ENCODE data around the genes RO60 and CRB1.

- PRO-cap: no peak
- RAMPAGE, long total RNA: no peak
- RRBS: no CpG with 5 or more reads among the region's 7 CpGs
Measured at GRCh38 chr1:192904388-192905003, 95.7 kb downstream of the RGS2 start.

DNA sequence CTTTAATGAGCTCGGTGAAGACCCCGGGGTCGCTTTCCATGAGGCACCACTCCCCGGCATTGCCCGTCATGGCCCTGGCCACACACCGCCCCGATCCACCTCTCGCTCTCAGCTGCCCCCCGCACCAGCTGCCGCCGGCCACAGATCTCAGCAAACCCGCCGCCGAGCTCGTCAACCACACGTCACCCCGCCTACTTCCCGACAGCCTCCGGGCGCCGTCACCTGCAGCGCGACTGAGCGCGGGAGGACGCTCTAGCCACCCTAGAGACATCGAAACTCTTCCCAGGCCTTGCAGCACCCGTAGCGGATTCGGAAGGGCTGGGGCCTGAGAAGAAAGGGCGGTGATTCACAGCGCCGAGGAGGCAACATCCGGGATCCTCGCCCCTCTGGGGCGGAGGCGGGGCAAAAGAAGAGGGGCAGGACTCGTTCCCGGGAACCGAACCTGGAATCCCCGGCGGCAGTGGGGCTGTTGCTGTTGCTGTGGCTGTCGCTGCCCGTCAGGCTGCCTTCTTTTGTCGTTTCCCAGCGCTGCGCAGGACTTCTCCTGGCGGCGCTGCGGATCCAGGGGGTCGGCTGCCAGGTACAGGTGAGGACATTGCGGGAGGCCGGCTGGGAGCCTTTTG, at the start of gene RO60:
Gene RO60 (plus strand): TSS at position 422 of the 623 bp plus-strand sequence.
- PRO-cap: bidirectional peak, plus-strand start at position 445 of the sequence, minus-strand start at position 149 of the sequence
- RAMPAGE, long total RNA: no peak
- RRBS: 2% methylated on average over 21 of the region's 53 CpGs

GRCh38 chr1:193115542-193116212, 6.2 kb upstream of the CDC73 start:
- PRO-cap: no peak
- RAMPAGE, long total RNA: no peak
- RRBS: no CpG with 5 or more reads among the region's 2 CpGs

DNA sequence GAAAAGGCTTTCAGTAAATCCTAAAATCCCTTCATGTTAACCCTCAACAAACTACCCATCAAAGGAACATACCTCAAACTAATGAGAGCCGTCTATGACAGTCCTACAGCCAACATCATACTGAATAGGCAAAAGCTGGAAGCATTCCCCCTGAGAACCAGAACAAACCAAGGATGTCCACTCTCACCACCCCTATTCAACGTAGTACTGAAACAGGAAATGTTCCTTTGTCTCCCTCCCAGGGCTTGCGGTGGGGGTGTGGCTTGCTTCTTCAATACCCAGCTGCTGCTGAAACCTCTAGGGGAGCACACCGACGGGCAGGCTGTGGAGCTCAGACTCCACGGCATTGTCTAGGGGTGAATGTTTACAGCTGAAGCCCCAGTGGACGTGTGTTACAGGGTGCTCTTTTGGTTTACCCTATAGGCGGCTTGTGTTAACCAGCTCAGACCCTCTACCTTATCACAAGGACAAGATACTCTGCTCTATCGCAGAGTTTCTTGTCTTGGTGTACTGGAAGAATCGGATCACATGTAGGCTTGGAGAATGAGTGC, 30.5 kb upstream of the B3GALT2 start:
- PRO-cap: no peak
- RAMPAGE, long total RNA: no peak
- RRBS: no CpG with 5 or more reads among the region's 10 CpGs

DNA sequence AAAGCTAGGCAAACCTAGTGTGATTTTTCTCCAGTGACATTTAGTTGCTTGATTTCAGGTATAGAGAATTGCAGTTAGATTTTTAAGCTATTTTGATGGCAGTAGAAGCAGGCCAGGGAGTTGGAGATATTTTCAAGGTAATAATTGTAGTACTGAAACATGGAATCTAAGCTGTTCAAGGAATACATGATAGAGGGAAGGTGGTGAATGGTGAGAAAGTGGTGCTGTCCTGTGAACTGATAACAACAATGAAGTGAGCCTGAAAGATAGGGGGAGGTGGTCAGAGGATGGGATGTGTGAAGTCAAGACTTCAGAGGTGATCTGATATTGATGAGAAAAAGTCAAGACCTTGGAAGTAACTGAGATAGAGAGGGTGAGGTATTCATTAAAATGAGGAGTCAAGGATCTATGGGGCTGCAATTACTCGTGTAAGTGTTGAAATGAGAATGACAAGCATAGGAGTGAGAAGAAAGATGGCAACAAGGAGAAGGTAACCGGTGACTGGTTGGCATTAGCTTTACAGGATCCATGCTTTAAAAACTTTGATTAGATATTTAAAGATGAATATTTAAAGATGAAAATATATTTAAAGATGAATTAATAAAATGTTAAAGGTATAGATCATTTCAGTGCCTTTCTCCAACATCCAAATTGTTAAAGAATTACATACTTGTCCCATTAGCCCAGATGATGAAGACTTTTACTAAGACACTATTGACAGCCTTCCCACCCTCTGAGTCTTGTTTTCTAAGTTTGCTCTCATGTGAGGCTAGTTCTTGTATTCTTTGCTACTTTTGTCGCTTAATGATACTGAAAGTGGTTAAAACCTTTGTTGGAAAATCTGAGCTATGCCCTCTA, 70.9 kb upstream of the B3GALT2 start:
- PRO-cap: no peak
- RAMPAGE, long total RNA: no peak
- RRBS: no CpG with 5 or more reads among the region's 3 CpGs

- PRO-cap: no peak
- RAMPAGE, long total RNA: no peak
- RRBS: no CpG with 5 or more reads among the region's 9 CpGs
Measured at GRCh38 chr1:193408646-193409498, 222.5 kb upstream of the B3GALT2 start.

DNA sequence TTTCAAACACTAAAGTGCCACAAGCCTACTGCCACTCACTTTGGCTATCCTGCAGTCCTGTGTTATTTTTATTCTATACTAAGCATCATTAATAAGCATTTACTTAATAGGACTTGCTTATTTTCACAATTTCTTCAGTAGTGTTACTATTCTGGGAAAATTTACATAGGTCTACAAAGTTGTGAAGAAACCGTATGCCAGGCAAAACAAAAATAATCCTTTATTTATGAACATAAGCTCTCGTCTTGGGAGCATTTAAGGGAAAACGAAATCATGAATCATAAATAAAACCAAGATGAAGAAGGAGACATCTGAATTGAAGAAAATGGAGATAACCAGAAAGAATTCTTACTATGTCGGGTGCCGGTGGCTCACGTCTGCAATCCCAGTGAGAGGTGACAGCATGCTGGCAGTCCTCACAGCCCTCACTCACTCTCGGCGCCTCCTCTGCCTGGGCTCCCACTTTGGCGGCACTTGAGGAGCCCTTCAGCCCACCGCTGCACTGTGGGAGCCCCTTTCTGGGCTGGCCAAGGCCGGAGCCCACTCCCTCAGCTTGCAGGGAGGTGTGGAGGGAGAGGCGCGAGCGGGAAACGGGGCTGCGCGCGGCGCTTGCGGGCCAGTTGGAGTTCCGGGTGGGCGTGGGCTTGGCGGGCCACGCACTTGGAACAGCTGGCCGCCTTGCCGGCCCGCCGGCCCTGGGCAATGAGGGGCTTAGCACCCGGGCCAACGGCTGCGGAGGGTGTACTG, 1672.3 kb upstream of the B3GALT2 start:
- PRO-cap: no peak
- RAMPAGE, long total RNA: no peak
- RRBS: 91% methylated on average over 4 of the region's 31 CpGs

DNA sequence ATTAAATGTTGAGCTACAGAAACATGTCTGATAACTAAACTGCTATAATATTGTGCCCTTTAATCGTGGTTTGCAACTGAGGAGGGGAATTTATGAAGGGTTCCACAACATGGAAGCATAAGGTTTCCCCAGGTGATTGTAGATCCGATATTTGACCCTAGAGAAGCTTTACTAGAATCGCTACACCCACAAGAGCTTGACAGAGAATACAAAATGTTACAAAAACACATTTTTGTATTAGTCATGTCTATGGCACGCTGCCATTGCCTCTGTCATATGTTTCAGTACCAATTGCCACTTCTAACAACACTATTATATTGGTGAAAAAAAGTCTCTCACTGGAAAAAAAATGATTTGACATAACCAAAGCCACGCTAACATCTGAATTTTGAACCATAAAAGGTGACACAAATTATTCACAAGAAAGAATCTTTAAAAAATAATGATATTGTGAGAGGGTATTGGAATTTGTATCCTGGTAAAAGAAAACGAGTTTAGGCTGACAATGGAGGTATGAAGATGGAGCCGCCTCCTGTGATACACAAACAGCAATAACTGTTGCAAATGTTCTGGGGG, 214.5 kb downstream of the KCNT2 start:
- PRO-cap: no peak
- RAMPAGE, long total RNA: no peak
- RRBS: no CpG with 5 or more reads among the region's 7 CpGs

DNA sequence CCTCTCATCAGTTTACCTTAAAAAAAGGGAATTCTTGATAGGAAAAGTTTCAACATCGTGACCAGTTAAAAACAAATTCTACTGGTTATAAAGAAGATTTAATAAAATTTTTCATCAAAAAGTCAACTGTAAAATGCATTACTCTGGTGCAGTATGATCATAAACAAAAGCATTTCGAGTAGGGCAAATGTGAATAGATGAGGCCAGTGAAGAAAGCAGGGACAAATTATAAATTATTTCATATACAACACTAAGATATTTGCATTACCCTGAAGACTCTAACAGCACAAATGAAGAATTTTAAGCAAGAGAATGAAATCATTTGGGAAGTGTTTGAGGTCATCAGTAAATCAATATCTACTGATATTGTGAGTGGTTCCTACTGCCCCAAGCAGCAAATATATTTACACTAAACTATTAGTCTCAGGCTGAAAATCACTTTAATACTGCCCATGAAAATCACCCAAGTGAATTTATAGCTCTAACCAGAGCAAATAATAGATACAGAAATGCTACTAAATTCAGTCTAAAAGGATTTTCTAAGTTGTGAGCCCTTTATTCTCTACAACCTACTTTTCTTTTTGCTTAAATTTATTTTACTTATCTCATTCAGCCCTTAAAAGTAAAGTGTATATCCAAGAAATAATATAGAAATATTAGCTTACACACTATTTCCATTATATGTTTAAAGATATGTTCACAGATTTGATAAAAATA, 163.6 kb downstream of the KCNT2 start:
- PRO-cap: no peak
- RAMPAGE, long total RNA: no peak
- RRBS: no CpG with 5 or more reads among the region's 2 CpGs

DNA sequence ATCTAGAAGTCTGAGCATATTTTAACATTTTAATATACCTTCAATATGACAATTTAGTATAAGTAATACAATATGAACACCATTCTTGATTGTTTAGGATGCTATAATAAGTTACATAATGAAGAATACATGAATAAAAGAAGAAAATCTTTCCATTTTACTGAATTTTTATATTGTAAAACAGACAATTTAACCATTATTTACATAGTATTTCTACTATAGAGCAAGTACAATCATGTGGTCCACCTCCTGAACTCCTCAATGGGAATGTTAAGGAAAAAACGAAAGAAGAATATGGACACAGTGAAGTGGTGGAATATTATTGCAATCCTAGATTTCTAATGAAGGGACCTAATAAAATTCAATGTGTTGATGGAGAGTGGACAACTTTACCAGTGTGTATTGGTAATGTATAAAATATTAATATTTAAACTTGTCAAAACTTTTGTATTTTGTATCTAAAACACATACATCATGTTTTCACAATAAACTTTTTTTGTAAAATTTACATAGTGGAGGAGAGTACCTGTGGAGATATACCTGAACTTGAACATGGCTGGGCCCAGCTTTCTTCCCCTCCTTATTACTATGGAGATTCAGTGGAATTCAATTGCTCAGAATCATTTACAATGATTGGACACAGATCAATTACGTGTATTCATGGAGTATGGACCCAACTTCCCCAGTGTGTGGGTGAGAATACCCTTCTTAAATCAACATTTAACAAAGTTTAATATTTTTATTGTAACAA, 48.2 kb upstream of the CFHR3 start:
- PRO-cap: no peak
- RAMPAGE, long total RNA: no peak
- RRBS: no CpG with 5 or more reads among the region's 2 CpGs

GRCh38 chr1:196773803-196774064, 906 bp upstream of the CFHR3 start:
- PRO-cap: no peak
- RAMPAGE, long total RNA: no peak
- RRBS: no CpG with 5 or more reads among the region's 1 CpG

- PRO-cap: no peak
- RAMPAGE, long total RNA: no peak
- RRBS: no CpG with 5 or more reads among the region's 4 CpGs
Measured at GRCh38 chr1:196827895-196828296, 8.4 kb downstream of the CFHR1 start.

DNA sequence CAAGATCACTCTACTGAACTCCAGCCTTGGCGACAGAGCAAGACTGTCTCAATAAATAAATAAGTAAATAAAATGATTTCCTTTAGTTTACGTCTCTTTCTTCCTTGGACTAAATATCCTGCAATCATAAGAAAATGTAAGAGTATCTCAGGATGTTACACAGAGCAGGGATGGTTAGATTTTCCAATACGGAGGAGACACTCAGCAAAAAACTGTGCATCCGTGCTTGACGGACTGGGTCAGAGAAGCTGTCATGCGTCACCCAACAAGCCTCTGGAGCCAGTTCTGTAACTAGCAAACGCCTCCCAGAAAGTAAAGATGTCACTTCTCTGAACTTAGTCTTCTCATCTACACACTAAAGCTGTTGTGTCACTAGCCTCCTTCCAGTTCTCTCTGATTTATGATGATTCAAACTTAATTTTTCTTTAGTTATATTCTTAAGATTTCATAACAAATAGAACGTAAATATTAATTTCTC, 3.4 kb downstream of the CFHR4 start:
- PRO-cap: no peak
- RAMPAGE, long total RNA: no peak
- RRBS: no CpG with 5 or more reads among the region's 8 CpGs

DNA sequence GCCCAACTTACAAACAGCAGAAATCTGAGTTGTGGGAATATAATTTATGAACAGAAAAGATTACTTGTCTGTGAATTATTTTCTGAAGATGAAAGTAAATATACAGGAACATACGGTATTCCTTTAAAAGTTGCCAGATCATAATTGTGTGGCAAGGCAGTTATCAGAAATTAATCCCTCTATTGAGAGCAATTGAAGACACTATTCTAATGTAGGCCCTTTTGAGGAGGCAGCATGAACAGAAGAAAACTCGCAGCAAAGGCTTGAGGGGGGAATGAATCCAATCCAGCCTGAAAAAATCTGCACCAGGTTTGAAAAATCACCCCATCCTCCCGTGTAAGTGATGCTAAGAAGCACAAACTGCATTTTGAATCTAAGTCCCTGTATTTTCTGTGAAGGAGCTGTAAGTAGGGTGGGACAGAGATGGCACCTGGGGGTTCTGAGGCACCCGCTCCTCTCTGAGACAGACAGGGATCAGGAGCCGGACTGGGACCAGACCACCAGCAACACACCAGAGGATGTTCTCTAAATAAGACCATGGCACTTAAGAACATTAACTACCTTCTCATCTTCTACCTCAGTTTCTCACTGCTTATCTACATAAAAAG, at the start of gene CRB1:
Gene CRB1 (plus strand): TSS at position 377 of the 608 bp plus-strand sequence.
- PRO-cap: no peak
- RAMPAGE, long total RNA: no peak
- RRBS: no CpG with 5 or more reads among the region's 5 CpGs

GRCh38 chr1:197355177-197355813, 87.2 kb downstream of the CRB1 start:
- PRO-cap: no peak
- RAMPAGE, long total RNA: no peak
- RRBS: 86% methylated on average over 5 of the region's 32 CpGs

DNA sequence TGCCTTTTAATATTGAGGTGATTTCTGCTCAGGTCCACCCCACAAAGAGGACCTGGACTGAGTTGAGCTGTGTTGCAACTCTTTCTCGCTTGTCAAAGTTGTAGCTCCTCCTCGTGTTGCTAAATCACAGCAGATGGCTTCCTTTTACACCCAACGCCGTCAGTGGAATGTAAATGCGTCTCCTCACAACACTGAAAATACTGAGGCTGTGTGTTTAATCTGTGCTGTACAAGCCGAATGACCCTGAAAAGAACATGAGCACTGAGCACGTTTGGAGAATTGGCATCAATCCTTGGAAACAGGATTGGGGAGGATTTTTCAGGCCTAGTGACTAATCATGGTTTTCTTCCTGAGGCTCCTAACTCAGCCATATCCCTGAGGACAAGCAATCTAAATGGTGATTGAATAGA, 196.0 kb downstream of the CRB1 start:
- PRO-cap: no peak
- RAMPAGE, long total RNA: no peak
- RRBS: no CpG with 5 or more reads among the region's 7 CpGs

GRCh38 chr1:197737032-197737644, 38.1 kb downstream of the DENND1B start:
- PRO-cap: no peak
- RAMPAGE, long total RNA: no peak
- RRBS: no CpG with 5 or more reads among the region's 2 CpGs

DNA sequence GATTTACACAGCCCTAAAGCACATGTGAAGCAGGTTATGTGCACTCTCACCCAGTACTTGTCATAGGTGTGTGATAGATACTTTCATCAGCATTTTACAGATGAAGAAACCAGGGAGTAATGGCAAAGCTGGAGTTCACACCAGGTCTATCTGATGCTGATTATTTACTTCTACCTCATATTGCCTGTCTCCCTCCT, 796 bp upstream of the DENND1B start:
- PRO-cap: no peak
- RAMPAGE, long total RNA: no peak

DNA sequence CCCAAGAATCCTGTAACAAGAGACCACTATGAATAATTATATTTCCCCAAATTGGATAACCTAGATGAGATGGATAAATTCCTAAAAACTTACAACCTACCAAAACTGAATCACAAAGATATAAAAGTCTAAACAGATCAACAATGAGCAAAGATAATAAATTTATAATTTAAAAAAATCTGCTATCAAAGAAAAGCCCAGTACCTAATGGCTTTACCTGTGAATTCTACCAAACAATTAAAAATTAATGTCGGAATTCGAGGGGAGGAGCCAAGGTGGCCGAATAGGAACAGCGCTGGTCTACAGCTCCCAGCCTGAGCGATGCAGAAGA, 26.8 kb upstream of the DENND1B start:
- PRO-cap: no peak
- RAMPAGE, long total RNA: no peak
- RRBS: no CpG with 5 or more reads among the region's 5 CpGs

DNA sequence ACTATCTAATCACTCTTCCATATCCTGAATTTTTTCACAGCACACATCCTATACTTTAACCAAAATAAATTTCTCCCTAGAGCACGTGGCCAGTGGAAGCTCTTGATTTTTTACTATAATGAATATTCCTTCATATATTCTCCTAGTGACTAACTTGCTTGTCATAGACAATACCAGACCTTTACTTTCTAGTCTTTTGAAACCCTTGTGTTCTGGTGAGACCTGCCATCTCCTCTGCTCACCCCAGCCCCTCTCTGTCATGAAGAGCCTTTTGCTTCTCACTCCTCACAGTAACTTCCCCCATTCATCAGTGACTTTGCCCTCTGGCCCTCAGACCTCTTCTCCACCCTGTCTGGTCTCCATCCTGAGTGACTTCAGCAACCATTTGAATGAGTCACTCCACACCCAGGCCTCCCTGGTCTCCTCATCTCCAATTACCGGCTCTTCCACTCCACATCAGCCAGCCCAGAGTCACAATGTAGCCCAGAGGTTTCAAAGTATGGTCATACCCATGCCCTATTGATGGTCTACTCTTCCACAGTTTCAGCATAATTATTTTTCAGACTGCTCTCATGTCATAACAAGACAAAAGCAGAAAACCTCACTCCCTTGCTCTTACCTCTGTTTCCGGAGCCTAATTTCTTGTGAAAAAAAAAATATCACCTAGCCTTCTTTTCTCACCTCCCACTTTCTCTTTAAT, 35.8 kb upstream of the NEK7 start:
- PRO-cap: no peak
- RAMPAGE, long total RNA: no peak
- RRBS: no CpG with 5 or more reads among the region's 3 CpGs